LUHMES (cell line): Measurements from ENCODE around the gene HTR2B.

- PRO-cap, result no peak
Observed at GRCh38 chr2:230449304-230449905, 33.4 kb downstream of the SP100 start.

DNA sequence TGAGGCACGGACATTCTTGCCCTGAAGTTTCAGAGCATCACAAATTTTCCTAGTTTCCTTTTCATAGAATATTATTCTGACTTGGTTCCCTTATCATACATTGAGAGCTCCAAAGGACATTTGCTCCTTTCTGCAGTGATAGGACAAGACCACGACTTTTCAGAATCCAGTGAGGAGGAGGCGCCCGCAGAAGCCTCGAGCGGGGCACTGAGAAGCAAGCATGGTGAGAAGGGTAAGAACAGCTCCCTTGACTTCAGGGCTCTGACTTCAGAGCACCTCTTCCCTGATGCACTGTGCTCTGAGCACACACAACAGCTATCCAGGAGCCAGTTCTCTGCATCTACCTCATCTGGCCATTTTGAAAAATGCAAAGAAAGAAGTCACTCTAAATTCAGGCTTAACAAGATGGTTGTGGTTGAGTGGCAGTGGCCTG lies 51.0 kb downstream of the SP100 start:
- PRO-cap, result no peak

- PRO-cap, result no peak
Observed at GRCh38 chr2:230473174-230474010, 57.4 kb downstream of the SP100 start.

DNA sequence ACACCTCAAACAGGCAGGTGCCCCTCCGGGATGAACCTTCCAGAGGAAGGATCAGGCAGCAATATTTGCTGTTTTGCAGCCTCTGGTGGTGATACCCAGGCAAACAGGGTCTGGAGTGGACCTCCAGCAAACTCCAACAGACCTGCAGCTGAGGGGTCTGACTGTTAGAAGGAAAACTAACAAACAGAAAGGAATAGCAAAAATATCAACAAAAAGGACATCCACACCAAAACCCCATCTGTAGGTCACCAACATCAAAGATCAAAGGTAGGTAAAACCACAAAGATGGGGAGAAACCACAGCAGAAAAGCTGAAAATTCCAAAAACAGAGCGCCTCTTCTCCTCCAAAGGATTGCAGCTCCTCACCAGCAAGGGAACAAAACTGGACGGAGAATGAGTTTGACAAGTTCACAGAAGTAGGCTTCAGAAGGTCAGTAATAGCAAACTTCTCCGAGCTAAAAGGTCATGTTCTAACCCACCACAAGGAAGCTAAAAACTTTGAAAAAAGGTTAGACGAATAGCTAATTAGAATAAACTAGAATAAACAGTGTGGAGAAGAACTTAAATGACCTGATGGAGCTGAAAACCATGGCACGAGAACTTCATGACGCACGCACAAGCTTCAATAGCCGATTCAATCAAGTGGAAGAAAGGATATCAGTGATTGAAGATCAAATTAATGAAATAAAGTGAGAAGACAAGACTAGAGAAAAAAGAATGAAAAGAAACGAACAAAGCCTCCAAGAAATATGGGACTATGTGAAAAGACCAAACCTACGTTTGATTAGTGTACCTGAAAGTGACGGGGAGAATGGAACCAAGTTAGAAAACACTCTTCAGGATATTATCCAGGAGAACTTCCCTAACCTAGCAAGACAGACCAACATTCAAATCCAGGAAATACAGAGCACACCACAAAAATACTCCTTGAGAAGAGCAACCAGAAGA lies 110.4 kb downstream of the SP100 start:
- PRO-cap, result no peak

DNA sequence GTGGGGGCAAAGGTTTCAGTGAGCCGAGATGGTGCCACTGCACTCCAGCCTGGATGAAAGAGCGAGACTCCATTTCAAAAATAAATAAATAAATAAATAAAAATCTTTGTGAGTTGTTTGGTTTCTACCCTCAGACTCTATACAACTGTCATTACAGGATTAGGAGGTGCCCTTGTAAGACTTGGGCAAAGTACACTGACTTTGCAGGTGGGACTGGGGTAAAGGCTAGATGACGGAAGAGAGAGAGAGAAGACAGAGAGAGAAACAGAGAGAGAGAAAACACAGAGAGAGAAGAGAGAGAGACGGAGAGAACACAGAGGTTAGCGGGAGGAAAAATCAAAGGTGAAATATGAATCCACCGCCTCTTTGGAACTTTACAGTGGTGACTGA lies 25.3 kb upstream of the CAB39 start:
- PRO-cap, result no peak

GRCh38 chr2:230725123-230726088 lies 12.8 kb downstream of the CAB39 start:
- PRO-cap, result no peak

GRCh38 chr2:230729271-230729635 lies 16.6 kb downstream of the CAB39 start:
- PRO-cap, result no peak

GRCh38 chr2:230870603-230871493 lies 6.1 kb downstream of the ITM2C start:
- PRO-cap, result no peak

DNA sequence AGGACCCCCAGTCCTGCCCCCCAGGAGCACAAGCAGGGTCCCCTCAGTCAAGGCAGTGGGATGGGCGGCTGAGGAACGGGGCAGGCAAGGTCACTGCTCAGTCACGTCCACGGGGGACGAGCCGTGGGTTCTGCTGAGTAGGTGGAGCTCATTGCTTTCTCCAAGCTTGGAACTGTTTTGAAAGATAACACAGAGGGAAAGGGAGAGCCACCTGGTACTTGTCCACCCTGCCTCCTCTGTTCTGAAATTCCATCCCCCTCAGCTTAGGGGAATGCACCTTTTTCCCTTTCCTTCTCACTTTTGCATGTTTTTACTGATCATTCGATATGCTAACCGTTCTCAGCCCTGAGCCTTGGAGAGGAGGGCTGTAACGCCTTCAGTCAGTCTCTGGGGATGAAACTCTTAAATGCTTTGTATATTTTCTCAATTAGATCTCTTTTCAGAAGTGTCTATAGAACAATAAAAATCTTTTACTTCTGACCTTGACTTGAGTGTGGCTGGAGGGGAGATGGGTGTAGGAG lies 14.1 kb downstream of the ITM2C start:
- PRO-cap, result no peak

DNA sequence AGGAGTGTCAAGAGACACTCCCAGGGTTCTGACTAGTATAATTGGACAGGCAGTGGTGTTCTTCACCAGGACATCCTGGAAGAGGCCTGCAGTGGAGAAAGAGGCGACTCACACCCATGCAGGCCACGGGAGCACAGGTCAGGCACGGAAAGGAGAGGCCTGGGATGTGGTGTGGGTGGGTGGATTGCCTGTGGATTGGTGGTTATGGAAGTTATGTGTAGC lies 14.1 kb upstream of the SPATA3 start:
- PRO-cap, result no peak

DNA sequence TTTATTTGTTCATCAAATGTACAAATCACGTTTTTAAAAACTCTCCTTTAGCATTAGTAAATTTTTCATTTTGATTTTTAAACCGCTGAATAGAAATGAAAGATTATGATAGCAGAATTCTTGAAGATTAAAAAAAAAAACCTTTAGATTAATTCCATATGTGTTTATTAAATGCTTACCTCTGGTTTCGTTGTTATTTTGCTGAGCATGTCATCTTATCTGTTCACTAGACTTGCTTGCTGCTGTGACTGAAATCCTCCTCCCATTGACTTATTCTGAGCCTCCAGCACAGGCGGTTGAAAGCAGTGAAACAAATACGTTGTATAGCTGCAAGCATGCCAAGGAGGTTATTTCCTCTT lies at the start of gene HTR2B:
Gene HTR2B (minus strand): TSS at position 250 of the 359 bp plus-strand sequence.
- PRO-cap, result no peak

DNA sequence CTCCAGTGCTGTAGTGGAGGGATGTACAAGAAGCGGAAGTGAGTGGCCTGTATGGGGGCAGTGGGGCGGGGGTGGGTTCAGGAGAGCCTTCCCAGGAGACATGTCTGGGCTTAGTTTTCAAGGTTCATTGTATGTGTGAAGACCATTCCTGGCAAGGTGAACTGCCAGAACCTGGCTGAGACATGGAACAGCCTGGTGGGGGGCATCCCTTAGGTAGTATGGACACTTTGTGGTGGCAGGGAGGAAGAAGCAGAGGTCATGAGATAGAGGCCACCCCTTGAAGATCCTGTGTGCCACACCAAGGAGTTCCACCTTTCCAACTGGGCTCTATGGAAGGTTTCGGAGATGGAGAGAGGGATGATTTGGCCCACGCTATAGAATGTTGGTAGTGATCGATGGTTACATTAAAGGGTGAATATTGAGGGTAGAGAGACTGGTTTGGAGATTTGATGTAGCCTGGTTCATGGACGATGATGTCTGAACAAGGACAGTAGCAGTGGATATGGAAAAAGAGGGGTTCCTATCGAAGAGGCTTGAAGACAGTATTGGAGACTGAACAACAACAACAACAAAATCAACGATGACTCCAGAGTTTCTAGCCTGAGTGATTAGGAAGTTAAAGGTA lies 82.8 kb downstream of the ARMC9 start:
- PRO-cap, result no peak

DNA sequence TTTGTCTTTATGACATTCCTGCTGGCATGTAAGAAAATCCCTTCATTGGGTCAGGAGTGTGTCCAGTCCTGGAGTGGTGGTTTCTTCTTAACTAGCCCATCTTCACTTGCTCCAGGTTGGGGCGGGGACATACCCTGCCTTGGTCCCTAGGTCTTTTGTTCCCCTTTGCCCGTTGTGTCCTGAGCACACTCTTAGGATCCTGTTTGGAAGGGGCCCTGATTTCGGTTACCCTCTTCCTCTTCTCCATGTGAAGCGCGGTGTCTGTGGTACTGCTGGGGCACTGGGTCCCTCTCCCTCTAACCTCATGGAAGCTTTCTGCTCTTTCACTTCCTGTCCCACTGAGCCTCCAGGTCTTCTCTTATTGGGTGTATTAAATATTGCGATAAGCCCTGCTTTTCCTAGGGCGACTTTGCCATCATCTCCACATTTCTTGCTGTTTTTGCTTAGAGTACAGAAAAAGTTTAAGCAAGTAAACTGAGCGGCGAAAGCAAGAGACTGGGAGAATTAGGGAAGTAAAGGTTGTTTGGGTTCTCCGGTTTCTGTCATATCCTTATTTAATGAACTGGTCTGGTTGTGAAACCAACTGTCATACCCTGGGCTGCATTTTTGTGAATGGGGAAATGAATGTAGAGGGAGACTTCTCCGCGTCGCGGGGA lies 73.9 kb upstream of the B3GNT7 start:
- PRO-cap, result no peak

DNA sequence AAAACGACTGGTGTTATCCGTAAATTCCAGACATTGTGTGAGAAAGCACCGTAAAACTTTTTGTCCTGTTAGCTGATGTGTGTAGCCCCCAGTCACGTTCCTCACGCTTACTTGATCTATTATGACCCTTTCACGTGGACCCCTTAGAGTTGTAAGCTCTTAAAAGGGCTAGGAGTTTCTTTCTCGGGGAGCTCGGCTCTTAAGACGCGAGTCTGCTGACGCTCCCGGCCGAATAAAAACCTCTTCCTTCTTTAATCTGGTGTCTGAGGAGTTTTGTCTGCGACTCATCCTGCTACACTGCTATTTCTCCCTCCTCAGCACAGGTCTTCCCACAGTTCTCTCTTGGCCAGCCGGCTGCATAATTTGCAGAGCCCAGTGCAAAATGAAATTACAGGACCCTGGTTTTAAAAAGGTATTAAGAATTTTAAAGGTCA lies 13.1 kb downstream of the B3GNT7 start:
- PRO-cap, result no peak

DNA sequence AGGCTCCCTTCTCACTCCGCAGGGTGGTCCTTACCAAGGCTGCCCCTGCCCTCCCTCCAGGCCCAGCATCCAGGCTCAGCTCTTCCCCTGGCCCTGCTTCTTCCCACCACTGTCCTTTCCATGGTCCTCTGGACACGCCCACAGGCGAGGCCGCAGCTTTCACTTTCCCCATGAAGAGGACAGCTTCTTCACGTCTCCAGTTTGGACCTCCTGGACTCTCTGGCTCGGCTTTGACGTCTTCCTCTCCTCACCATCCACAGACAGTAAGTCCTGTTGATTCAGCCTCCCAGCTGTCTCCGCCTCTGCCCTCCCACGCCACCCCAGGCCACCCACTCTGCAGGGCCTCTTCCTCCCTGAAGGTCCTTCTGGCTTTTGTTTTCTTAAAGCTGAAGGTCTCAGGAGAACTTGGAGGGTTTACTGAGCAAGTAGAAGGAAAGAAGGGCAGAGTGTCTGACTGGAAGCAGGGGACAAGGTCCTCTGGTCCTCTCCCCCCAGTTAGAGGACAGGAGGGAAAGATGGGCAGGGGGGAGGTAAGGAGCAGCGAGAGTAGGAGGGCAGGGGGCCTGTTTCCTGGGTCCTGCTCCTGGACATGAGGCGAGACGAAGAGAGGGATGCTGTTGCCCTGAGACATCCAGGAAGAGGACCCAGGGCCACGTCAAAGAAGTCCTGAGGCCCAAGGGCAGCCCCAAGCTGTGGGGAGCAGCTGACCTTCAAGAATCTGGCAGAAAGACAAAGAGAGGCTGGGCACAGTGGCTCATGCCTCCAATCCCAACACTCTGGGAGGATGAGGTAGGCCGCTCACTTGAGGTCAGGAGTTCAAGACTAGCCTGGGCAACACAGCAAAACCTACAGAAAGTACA lies 24.7 kb upstream of the NMUR1 start:
- PRO-cap, result no peak

DNA sequence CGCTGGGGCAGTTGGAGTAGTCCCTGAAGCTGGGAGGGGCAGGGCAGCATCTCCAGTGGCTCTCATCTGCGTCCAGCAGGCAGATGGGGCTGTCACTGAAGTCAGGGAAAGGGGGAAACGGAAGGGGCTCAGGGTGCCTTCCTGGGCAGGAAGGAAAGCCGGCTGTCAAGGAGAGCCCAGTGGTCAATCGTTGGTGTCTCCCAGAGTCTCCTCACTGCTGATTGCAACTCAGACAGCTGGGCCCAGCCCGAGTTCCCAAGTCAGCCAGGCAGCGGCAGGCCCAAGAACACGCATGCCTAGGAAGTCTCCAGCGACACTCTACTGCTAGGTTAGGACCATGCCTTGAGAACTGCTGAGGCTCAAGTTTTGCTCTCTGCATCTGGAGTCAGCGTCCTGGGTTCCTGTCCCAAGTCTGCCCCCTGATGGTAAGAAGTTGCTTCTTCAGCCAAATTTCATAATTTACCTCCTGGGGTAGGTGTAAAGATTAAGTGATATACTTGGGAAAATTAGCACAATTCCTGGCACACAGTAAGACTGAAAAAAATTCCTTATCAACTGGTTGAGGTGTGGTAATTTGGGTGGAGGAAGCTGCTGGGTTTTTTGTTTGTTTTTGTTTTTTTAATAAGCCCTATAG lies 27.5 kb upstream of the NMUR1 start:
- PRO-cap, result no peak

GRCh38 chr2:231604039-231604965 lies 11.6 kb downstream of the TEX44 start:
- PRO-cap, result bidirectional peak, plus-strand start at chr2:231604340, minus-strand start at chr2:231604120; bidirectional peak, plus-strand start at chr2:231604910, minus-strand start at chr2:231604693

GRCh38 chr2:231687205-231688140 lies 20.9 kb upstream of the PTMA start:
- PRO-cap, result bidirectional peak, plus-strand start at chr2:231687427, minus-strand start at chr2:231687335

DNA sequence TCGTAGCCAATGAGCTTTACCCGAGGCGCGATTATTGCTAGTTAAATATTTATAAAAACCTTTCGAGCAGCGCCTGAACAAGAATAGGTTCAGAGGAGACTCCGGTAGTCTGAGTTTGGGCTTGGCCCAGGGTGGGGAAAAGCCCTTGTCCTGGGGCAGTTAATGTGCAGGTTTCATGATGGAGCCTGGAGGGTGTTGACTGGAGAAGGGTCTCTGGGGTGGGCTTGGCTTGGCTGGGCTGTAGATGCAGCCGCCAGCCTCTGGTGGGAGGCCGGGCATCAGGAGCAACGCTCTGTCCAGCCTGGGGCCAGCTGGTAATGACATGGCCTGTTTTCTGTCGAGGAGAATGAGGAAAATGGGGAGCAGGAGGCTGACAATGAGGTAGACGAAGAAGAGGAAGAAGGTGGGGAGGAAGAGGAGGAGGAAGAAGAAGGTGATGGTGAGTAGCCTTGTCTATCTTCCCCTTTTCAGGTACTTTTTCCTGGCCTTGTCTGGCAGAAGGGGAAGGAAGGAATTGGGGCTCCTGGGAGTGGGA lies 3.3 kb downstream of the PTMA start:
- PRO-cap, result no peak

GRCh38 chr2:231795409-231796074 lies 9.3 kb downstream of the COPS7B start:
- PRO-cap, result no peak